Epithelial cell of proximal tubule (primary cell): ENCODE results near the gene PIK3C2G.

GRCh38 chr12:14284240-14284778, 81.2 kb upstream of the ATF7IP start:
- RAMPAGE, long total RNA = no peak
- RRBS = no CpG with 5 or more reads among the region's 8 CpGs

DNA sequence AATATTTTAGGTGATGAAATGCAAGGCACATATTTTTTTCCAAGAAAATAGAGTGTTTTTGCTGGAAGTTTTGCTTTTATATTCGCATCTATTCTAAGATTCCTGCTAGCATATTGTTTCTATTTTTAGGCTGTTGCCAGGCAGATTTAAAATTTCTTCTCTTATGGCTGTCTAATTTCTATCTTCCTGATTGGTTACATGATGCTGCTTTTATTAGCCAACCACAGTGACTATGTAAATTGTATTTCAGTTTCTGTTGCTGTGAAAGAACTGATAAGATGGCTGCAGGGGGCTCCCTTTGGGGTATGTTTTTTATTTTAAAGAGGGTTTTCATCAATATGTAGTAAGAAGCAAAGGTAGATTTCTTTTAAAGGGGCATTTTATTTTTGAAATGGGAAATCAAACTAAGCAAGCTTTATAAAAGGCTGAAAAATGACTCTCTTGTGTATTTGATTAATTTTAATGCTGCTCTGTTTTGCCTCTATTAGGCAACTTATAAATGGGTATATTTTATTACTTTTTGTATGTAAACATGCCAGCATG, 42.8 kb downstream of the ATF7IP start:
- RAMPAGE, long total RNA = no peak
- RRBS = no CpG with 5 or more reads among the region's 1 CpG

- RAMPAGE, long total RNA = no peak
- RRBS = no CpG with 5 or more reads among the region's 6 CpGs
Observed at GRCh38 chr12:14460430-14461280, 95.2 kb downstream of the ATF7IP start.

DNA sequence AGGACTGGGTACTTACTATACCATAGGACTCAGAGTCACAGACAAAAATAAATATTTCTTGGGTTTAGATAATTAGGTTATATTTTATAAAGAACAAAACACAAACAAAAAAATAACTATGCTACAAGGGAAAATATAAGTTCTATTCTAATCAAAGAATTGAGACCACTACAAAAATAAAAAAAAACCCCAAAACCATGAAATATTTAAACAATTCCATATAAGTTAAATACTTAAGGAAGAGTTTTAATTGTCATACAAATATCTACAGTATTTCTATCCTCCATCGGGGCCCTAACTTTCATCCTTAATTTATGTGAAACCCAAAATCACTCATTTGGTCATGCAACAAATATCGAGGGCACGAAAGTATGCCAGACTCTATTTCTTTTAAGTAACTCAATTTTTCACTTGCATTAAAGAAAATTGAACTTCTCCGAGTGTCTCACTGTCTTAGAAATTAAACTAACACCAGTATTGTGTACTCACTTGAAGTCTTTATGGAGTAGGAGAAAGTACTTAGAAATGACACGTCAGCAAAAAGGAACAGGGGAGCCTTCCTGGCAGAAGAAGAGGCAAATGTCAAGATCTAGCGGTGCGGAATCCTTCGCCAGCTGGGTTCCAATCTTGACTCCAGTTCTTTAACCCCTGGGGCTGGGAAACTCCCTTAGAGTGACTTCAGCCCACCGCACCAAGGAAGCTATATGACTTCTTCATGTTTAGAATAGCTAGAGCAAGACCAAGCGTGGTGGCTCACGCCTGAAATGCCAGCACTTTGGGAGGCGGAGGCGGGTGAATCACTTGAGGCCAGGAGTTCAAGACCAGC, 2.3 kb downstream of the H4C16 start:
- RAMPAGE, long total RNA = no peak
- RRBS = no CpG with 5 or more reads among the region's 13 CpGs

GRCh38 chr12:14905006-14905640, 19.5 kb upstream of the MGP start:
- RAMPAGE, long total RNA = no peak
- RRBS = no CpG with 5 or more reads among the region's 6 CpGs

- RAMPAGE, long total RNA = no peak
- RRBS = no CpG with 5 or more reads among the region's 7 CpGs
Observed at GRCh38 chr12:15164836-15165348, 56.3 kb downstream of the RERG start.

DNA sequence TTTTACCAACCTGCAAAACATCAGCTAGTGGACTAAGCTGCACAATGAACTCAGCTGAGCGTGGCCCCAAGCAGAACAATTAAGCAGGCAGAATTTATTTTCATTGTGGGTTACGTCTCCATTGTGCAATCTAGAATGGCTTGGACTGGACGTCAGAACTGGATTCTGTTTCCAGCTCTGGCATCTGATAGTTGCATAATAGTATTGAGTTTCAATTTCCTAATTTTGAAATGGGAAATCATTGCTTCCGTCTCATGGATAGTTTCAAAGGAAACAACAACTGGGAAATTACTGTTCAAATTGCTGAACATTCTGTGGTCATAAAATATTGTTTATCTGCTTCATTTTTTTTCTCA, 35.6 kb upstream of the RERG start:
- RAMPAGE, long total RNA = no peak
- RRBS = no CpG with 5 or more reads among the region's 4 CpGs

- RAMPAGE, long total RNA = no peak
- RRBS = no CpG with 5 or more reads among the region's 1 CpG
Observed at GRCh38 chr12:15618982-15619181, 170.3 kb downstream of the EPS8 start.

GRCh38 chr12:15689703-15690394, 99.3 kb downstream of the EPS8 start:
- RAMPAGE, long total RNA = no peak
- RRBS = no CpG with 5 or more reads among the region's 6 CpGs

GRCh38 chr12:15780603-15780921, 8.6 kb downstream of the EPS8 start:
- RAMPAGE, long total RNA = no peak
- RRBS = no CpG with 5 or more reads among the region's 2 CpGs

DNA sequence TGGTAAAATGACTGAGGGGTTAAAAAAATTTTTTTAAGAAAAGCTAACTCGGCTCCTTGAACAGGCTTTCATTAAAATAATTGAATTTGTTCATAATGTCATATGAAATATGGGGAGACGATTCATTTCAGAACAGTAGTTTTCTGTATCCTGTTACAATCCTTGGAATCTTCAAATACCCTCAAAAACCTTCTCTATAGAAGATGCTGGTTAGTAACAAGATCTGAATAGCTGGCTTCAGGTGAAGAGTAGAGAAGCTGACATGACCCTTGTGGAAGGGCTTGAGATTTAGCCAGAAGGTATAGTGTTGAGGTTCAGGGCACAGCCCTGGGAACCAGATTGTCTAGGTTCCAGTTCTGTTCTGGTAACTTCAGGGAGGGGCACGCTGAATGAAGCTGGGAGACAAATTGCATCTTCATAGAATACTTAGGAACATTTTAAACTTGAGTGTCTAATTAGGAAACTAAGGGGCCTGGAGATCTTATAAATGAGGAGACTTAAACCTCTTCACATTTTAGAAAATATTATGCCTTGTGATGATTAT, 451.2 kb upstream of the LMO3 start:
- RAMPAGE, long total RNA = no peak
- RRBS = no CpG with 5 or more reads among the region's 3 CpGs

GRCh38 chr12:17574748-17575077, 515.3 kb downstream of the RERGL start:
- RAMPAGE, long total RNA = no peak

DNA sequence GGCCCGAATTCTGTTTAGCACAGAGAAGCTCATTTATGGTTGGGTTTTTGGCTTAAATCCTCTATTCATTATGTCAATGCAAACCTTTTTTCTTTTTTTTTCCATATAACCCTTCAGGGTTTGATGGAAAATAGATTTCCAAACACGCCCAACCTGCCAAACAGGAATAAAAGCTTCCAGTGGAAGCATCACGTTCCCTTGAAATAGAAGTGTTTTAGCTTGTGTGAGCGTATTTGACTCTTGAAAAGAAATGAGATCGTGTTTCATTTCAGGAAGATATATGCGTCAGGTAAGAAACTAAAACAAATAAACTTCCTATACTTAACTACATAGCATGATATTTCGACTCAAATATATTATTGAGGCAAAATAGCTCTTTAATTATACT, at the start of gene PIK3C2G:
Gene PIK3C2G (plus strand): TSS at position 230 of the 388 bp plus-strand sequence.
- RAMPAGE, long total RNA = no peak
- RRBS = no CpG with 5 or more reads among the region's 7 CpGs

DNA sequence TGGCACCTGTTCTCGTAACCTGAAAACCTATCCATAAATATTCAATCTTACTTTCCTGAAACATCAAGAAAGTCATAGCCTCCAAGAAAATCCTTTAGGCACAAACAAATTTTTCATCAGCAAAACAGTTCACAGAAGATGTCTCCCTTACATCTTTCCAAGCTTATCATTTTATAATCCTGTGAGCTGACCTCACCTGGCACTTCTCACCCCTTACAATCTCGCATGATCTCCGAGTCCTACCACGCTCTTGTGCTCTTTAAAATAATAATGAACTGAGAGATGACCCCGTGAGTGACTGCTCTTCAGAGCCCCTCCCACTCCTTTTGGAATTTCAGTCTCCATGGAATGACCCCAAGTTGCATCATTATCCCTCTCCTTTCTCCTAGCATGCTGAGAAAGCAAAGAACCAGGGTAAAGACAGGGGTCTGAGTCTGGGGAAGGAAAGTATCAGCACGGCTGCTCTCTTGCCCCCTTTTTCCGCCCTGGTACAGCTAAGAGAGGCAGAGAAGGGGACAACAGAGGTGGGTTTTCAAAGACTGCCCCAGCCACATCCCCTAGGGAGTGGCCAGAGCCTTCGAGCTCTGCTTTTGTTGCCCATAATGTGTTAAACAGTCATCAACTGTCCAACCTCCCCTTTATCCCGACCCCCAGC, 178.4 kb upstream of the PLEKHA5 start:
- RAMPAGE, long total RNA = no peak
- RRBS = no CpG with 5 or more reads among the region's 9 CpGs

DNA sequence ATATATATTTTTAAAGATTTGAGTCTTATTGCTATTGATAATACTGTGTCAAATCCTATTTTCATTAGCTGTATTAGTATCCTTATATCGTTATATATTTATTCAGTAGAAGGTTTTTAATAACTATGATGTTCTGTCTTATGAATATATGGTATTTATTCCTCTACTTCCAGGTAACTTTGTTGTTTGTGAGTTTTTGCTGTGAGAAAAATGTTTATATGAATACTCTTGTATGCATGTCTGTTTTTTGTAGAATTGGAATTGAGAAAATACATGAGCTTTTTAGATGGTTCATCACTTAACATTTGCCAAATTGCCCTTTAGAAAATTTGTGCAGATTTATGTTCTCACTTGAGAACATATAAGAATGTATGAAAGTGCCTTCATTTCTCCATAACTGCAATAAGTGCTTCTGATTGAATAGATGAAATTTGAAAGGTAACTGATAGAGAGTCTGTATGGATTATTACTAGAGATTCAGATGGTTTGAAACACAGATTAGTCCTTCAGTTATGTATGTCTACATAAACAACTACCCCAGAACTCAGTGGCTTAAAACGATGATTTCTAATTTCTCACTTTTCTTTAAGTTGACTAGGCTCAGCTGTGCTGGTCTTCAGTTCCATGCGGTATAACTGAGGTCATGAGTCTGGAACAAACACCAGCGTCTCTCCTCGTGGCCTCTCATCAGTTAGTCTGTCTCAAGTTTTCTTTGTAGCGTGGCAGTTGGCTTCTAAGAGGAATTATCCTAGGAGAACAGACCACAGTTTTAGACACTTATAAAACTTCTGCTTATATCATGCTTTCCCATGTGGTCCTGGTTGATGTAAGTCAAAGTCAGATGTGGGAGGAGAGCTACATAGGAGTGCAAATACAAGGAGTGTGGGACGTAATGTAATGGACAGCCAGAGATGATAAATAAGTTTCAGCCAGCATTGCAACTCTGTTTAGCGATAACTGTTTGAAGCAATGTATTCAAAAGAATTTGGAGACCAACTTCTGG, 14.5 kb downstream of the PLEKHA5 start:
- RAMPAGE, long total RNA = no peak
- RRBS = no CpG with 5 or more reads among the region's 8 CpGs

- RAMPAGE, long total RNA = no peak
- RRBS = no CpG with 5 or more reads among the region's 2 CpGs
Observed at GRCh38 chr12:19519298-19520022, 80.2 kb downstream of the AEBP2 start.

DNA sequence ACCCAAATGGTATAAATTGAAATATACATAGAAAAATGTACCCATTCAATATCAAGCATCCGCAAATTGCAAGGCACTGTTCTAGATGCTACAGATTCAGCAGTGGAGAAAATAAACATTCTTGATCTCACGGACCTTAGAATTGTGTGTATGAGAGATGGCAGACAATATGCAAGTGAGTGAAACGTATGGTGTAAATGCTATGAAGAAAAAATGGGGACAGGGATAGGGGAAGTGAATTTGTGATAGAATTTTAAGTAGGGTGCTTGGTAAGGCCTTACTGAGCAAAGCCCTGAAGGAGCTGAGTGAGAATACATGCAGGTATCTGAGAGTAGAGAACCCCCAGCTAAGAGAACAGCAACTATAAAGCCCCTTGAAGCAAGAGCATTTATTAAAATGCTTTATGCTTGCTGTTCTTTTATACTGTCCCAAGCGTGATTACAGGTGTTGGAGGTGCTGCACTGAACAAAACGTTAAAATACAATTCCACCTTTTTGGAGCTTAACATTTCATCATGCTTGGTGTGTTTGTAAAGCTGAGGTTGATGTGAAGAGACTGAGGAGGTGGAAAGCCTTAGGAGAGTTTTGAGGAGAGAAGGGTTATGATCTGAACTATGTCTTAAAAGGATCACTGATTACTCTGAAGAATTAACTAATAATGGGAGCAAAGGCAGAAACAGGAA, 87.6 kb downstream of the AEBP2 start:
- RAMPAGE, long total RNA = no peak
- RRBS = no CpG with 5 or more reads among the region's 5 CpGs

DNA sequence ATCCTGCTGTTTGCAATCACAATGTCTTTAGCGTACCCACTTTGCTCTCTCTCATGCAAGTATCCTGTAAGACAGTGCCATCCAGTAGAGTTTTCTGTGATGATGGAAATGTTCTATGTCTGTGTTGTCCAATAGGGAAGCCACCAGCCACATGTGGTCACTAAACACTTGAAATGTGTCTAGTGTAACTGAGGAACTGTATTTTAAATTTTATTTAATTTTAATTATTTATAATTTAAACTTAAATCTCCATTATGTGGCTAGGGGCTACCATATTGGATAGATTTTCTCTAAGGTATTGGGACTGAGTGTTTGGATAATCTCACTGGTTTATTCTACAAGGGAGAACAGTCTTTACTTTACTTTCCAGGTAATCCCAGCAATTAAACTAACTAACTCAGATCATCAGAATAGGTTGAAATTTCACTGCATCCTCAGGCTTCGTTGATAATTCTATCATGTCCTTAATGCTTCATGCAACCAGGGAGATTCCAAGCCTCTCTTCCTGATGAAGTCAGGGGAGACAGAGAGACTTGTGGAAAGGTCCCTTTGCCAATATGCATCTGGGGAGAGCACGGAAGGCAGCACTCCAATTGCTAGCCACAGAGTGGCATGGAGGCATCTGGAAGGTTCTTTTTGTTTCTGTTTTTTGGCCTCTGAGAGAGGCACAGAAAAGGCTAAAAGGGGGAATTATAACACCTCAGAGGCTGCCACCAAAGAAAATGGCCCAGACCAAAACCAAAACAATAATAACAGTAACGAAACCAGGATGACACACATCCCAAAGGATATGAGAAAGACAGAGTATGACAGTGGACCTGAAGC, 152.3 kb downstream of the AEBP2 start:
- RAMPAGE, long total RNA = no peak
- RRBS = no CpG with 5 or more reads among the region's 4 CpGs

DNA sequence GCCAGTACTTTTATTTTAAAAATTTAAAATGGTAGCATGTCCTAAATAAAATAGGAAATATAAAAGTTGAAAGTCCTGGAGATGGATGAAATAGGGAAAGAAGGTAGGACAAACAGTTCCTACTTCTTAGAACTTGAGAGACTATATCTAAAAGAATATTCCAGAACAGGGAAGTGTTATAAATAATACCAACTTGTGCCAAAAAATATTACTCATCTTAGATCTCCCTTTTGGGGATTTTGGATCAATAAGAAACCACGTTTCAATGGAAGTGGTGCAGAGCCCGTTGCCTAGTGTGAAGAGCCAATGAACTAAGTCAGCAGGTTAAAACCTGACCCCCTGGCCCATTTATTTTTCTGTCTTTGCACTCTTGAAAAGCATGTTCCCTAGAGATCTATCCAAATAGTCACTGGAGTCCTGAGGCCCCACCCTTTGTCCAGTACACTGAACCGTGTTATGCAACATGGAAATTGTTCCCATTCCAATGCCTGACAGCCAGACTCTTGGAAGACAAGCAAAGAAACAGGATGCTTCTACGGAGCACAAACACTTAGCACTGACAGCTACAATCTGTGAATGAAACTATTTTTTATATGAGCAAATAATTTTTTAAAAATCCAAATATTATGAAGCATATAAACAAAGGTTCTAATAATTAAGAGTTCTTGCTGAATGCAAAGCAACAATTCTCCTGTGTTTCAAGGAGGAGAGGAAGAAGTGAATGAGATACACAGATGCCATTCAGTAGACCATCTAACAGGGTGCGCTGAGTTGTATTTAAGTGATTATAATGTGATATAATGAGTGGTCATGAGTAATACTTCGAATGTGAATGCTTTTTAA, 97.6 kb downstream of the PDE3A start:
- RAMPAGE, long total RNA = no peak
- RRBS = no CpG with 5 or more reads among the region's 6 CpGs

- RAMPAGE, long total RNA = no peak
- RRBS = no CpG with 5 or more reads among the region's 5 CpGs
Observed at GRCh38 chr12:21438933-21439497, 1.6 kb downstream of the PYROXD1 start.